Breast (tissue), 4 donors: ENCODE measurements around the gene RHOB.

DNA sequence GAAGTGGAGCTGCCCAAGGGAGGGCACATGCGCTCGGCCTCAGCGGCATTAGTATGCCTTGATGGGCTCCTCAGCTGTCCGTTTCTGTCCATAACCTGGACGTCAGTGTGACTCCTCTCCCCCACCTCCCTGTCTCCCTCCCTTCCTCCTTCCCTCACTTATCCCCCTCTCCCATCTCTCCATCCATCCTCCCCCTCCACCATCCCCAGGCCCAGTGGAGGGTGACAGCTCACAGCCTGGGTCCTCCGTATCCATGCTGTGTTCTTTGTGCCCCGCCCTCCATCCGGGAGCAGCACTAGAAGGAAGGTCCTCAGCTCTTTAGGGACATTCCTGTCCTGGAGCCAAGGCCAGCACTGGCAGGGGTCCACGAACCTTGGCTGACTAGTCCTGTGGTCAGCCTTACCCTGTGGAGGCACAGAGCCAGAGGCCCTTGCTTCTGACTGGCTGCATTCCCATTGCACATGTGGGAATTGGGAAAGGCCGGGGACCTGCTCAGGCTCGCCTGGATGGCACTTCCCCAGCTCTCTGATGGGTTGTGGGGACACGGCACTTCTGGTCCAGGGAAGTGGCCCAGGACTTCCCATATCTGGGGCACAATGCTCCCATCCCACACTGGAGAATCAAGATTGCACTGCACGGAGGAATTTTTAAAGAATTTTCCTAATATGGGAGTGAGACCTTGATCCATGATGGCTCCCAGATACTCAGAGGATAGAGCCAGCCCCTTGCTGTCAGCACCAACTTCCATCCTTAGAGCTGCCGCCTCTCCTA lies 24.9 kb upstream of the RHOB start:
- PRO-cap, 3 experiments: no peak in any of the 3 experiments
- RRBS: no CpG with 5 or more reads among the region's 14 CpGs

- PRO-cap, 3 experiments: peak in 3 of 3 experiments; most common plus-strand start chr2:20447074 (in 3)
- RRBS: 1% methylated on average over 18 of the region's 22 CpGs
These were observed at the start of gene RHOB for GRCh38 chr2:20446996-20447242. RHOB (plus strand) TSS chr2:20447074.

- PRO-cap, 3 experiments: peak in 1 of 3 experiments; most common plus-strand start chr2:20447481 (in 1); most common minus-strand start chr2:20447467 (in 1)
- RRBS: 2% methylated on average over 4 of the region's 25 CpGs
These were observed 472 bp downstream of the RHOB start for GRCh38 chr2:20447424-20447667.

GRCh38 chr2:20456924-20457392 lies 10.1 kb downstream of the RHOB start:
- PRO-cap, 3 experiments: no peak in any of the 3 experiments
- RRBS: no CpG with 5 or more reads among the region's 2 CpGs

- PRO-cap, 3 experiments: no peak in any of the 3 experiments
- RRBS: no CpG with 5 or more reads among the region's 15 CpGs
These were observed 83.0 kb downstream of the RHOB start for GRCh38 chr2:20529854-20530235.

- PRO-cap, 3 experiments: no peak in any of the 3 experiments
- RRBS: no CpG with 5 or more reads among the region's 9 CpGs
These were observed 77.0 kb downstream of the HS1BP3 start for GRCh38 chr2:20573790-20574423.

DNA sequence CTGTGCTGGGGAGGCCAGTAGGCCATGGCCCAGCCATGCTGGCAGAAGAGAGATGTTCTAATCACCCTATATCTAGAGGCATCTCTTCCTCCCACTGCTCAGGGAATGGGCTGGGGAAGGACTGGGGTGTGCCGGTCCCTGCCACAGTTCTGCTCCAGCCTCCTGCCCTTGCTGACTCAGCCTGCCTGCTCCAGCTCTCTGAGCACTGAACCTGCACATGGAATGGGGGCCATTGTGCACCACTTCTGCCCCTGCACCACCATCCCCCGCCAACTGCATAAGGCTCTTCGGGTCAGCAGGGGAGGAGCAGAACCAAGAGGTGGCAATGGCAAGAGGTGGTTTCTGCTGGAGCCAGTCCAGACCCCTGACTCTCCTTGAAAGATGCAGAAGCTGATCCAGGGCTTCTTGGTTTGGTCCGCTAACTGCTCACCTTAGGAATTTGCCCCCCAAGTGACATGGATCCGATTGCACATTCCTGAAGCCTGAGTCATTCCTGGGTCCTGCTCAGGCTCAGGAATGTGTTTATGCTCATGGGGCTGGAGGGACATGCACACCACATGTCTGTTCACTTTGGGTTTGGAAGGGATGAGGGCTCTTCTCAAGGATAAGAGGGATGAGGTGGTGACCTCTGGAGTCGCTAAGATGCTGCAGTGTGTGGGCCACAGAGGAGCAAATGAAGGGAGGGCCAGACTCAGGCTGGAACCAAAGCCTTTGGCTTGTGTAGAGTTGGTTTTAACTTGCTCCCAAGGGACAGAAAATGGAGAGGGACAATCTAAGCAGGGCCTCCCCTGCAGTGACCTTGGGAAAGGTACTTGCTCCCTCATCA lies 66.5 kb downstream of the HS1BP3 start:
- PRO-cap, 3 experiments: peak in 2 of 3 experiments; most common plus-strand start position 568 of the sequence (in 2)
- RRBS: no CpG with 5 or more reads among the region's 6 CpGs

DNA sequence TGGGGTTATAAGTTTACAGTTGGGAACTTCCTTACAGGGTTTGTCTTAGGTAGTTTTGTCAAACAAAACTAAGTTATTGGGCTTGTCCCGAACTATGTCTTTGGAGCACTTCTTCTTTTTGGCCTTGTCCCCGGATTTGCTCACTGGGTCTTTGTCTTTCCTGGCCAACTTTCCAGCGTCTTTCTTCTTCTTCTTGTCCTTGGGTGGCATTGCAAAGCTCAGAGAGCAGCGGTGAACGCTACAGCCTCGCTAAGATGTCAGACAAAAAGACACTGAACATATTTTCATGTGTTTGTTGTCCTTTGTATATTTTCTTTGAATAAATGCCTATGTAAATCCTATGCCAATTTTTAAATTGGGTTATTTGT lies 44.5 kb downstream of the HS1BP3 start:
- PRO-cap, 3 experiments: no peak in any of the 3 experiments
- RRBS: no CpG with 5 or more reads among the region's 6 CpGs

DNA sequence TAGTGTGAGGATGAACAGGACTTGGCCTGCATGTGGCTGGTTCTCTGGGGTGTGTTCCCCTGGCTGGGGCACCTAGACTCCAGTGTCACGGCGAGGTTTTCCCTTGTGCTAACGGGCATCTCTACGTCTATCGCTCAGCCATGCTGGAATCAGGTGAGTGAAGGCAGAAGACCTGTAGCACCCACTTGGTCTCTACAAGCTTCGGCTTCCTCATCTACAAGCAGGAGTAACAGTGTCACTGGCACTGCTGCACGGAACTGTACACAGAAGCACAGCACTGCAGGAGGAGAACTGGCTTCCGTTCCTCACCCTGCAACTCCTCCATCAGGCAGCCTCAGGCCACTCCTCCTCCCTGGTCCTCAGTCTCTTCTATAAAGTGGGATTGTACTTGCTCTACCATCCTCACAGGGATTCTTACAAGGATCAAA lies 30.6 kb downstream of the HS1BP3 start:
- PRO-cap, 3 experiments: no peak in any of the 3 experiments
- RRBS: no CpG with 5 or more reads among the region's 8 CpGs

- PRO-cap, 3 experiments: no peak in any of the 3 experiments
- RRBS: no CpG with 5 or more reads among the region's 23 CpGs
These were observed 611 bp downstream of the HS1BP3 start for GRCh38 chr2:20650133-20650840.

DNA sequence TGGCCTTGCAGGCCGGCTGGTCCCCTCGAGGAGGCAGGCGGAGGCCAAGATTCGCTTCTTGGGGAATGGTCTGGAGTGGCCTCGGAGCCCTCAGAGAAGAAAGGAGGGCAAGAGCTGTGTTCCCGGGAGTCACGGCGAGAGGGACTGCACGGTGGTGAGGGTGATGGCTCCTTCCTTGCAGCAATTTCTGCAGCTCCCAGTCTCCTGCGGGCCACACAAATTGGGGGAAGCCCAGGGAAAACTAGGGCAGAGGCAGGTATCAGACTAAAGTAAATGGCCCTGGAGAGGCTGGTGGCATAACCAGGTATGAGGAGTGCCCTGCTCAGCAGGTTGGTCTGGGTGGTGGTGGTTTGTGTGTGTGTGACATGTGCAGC lies 918 bp downstream of the GDF7 start:
- PRO-cap, 3 experiments: no peak in any of the 3 experiments
- RRBS: 41% methylated on average over 4 of the region's 10 CpGs

GRCh38 chr2:20675643-20676680 lies 9.0 kb downstream of the GDF7 start:
- PRO-cap, 3 experiments: no peak in any of the 3 experiments
- RRBS: no CpG with 5 or more reads among the region's 10 CpGs

GRCh38 chr2:20796465-20796918 lies 26.4 kb downstream of the LDAH start:
- PRO-cap, 3 experiments: no peak in any of the 3 experiments
- RRBS: no CpG with 5 or more reads among the region's 2 CpGs

DNA sequence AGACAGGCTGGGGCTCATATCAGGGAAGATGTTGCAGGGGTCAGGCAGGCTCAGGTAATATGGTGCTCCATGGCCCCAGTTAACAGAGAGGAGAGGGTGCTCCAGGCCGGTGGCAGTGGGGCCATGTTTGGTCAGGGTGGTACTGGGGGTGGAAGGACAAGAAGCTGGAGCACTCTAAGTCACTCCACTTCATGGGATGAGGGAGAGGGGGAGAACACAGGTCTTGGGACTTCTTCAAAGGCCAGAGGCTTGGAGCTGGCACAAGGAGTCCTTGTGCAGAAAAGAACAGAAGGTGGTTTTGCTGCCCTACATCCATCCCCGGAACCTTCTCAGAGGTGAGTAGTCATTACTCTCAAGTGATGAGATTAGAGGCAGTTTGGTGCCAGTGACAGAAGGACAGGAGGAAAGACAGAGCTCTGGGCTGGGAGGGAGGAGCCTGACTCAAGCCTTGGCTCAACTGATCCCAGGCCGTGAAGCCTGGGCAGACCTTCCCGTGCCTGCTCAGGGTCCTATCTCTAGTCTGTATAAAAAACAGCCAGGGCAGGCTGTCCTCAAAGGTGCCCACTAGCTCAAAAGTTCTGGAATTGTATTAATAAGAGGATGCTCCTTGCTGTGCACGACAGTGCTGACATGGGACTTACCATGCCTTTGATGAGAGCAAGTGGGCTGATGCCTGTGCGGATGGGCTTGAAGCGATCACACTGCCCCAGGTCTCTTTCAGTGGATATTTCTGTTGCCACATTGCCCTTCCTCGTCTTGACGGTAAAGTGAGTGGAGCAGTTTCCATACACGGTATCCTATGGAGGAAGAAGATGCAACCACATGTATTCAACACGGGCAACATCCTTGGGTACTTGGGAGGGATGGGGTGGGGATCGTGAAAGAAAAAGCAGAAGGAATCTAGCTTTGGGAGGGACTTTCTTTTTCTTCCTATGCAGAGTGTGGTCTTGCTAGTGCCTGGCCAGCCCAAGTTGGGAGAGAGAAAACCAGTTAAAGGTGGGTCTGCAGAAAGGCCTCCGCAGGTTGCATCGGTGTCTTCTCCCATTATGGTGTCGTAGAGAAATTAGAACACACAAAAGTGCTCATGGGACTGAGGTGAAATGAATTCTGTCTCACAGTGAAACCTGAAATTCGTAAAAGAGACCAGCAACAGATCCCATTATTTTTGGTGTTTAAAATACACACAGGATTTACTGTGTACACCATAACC lies 7.0 kb downstream of the APOB start:
- PRO-cap, 3 experiments: no peak in any of the 3 experiments
- RRBS: no CpG with 5 or more reads among the region's 16 CpGs

GRCh38 chr2:21038369-21039035 lies 5.4 kb downstream of the APOB start:
- PRO-cap, 3 experiments: no peak in any of the 3 experiments
- RRBS: no CpG with 5 or more reads among the region's 8 CpGs

- PRO-cap, 3 experiments: no peak in any of the 3 experiments
- RRBS: no CpG with 5 or more reads among the region's 8 CpGs
These were observed 155.6 kb downstream of the TDRD15 start for GRCh38 chr2:21279294-21279894.

DNA sequence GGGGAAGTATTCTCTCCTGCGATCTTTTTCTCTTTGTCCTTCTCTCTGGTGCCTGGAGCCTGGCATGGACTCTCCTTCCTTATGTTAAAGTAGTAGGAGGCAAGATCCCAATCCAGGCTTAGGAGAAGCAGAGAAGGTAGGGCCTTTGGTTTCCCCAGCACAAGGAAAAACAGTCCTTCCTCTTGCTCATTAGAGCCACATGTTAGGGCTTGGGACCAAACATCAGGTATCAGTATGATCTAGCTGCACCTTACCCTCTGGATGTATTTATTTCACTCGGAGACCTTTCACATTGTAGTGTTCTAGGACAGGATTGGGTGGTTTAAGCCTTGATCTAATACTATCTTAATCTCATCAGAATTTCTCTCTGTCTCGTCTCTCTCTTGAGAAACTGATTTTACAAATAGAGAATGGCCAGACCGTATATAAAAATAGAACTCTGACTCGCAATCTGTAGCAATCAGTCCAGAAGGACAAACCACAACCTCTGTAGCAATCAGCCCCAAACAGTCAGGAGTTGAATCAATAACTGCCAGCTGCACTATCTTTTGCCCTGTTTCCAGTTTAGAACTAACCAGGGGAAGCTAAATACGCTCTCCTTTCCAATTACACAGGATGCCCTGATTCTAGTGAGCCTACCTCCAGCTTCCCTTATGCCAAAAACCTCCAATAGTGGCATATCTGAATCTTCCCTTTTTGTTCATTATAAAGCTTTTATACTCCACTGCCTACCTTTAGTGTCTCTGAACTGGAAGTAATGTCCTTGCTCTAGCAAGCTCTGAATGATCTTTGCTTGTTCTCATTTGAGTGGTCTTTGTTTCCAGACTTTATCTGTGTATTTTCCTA lies 207.2 kb downstream of the TDRD15 start:
- PRO-cap, 3 experiments: no peak in any of the 3 experiments
- RRBS: no CpG with 5 or more reads among the region's 6 CpGs

GRCh38 chr2:23247281-23247769 lies 137.7 kb upstream of the KLHL29 start:
- PRO-cap, 3 experiments: no peak in any of the 3 experiments
- RRBS: no CpG with 5 or more reads among the region's 4 CpGs

DNA sequence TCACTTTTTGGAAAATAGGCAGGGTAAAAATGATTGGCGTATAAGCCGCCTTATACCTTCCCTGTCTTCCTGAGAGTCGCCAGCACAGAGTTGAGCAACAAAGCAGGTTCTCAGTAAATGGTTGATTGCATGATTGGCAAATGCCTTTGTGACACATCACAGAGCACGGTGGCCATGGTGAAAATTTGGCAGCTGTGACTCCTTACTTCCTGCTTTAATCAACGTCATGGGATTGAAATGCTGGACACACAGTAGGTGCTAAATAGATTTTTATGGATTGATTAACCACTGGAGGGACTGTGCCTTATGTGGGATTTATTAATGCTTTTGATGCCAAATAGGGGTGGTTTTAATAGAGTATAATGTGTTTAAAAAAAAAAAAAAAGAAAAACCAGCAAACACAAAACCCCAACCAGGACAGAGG lies 3.8 kb upstream of the KLHL29 start:
- PRO-cap, 3 experiments: no peak in any of the 3 experiments
- RRBS: no CpG with 5 or more reads among the region's 5 CpGs

- PRO-cap, 3 experiments: peak in 3 of 3 experiments; most common plus-strand start chr2:23387181 (in 2); most common minus-strand start chr2:23387070 (in 3)
- RRBS: under 1% methylated on average over 12 of the region's 101 CpGs
These were observed 1.8 kb downstream of the KLHL29 start for GRCh38 chr2:23386331-23387626.